Suprapubic skin (tissue), 4 donors: ENCODE measurements around the gene AGAP1.

- PRO-cap: no peak
- RAMPAGE, long total RNA, 4 experiments: no peak in any of the 4 experiments
Observed at GRCh38 chr2:233981809-233982393, 64.7 kb downstream of the TRPM8 start.

DNA sequence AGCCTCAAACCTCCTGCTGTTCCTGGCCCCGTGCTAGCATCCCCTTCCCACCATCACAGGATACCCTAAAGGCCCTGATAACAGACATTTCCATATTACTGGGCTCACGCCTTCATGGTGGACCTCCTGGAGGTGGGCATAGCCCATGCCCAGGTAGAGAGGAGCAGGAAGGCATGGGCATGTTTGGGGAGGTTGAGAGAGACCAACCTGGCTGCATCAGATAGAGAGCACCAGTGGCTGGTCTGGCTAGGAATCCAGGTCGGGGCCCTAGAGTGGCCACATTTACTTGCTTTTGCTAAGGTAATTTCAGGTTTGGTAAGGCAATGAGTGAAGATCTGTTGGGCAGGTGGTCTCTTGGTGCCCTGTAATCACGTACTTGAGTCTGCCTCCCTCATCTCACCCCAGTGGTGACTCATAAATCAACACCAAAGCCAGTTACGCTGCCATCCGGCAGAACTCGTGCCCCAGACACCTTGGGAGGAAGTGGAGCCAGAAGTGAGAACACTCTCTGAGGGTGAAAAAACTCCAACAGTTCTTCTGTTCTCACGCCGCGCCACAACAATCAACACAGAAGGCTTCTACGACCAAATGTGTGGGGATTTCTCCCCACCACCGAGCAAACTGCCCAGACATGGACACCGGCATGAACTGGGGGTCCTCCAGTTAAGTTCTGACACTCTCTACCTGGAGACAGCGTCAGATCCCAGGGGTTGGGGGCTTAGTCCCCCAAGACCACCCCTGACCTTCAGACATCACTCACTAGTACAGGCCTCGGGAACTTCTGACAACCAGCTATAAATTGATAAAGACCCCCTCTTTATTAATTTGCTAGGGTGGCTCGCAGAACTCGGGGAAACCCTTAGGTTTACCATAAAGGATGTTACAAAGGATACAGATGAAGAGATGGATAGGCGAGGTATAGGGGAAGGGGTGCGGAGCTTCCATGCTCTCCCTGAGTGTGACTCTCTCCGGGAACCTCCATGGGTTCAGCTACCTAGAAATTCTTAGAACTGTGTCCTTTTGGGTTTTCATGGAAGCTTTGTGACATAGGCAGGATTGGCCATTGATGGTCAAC, 206.2 kb downstream of the ARL4C start:
- PRO-cap: no peak
- RAMPAGE, long total RNA, 4 experiments: no peak in any of the 4 experiments

DNA sequence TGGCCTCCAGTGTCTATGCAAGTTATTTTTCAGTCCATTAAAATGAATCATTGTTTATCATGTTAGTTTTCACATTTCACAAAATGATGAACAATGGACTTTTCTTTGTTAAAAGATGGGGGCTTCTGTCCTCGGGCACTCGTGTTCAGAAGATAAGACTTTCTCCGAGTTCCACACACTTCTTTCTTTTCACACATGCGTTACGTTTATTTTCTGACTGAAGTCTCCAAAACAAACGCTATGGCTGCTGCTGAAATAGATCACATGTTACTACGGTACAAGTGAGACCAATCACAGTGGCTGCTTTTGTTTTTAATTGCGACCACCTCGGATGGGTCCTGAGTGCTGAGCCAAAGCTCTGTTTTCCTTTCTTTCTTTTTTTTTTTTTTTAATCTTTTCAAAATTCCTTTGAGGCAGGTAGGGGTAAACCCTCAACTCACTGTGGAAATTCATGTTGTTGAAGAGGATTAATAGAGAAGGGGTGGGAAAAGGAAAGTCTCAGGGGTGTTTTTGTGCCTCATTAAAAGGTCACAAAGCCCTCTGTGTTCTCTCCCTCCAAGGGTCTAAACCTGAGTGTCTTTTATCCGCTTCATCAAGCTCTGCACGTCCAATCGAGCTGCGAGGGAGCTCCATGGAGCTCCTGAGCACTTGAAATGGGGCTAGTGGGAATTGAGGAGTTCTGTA, 48.3 kb downstream of the ARL4C start:
- PRO-cap: no peak
- RAMPAGE, long total RNA, 4 experiments: no peak in any of the 4 experiments

DNA sequence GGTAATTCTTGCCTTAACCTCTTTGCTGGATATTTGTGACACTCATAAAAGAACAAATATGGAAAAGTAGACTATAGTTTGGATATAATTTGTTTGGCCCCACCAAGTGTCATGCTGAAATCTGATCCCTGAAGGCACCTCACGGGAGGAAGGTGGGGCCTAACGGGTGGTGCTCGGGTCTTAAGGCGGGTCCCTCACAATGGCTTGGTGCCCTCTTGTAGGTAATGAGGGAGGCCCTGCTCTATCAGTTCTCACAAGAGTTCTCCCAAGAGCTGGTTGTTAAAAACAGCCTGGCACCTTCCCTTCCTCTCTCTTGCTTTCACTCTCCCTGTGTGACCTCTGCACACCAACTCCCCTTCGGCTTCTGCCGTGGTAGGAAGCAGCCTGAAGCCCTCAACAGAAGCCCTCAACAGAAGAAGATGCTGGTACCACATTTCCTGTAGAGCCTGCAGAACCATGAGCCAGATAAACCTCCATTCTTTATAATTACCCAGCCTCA, 37.3 kb downstream of the ARL4C start:
- PRO-cap: no peak
- RAMPAGE, long total RNA, 4 experiments: no peak in any of the 4 experiments

DNA sequence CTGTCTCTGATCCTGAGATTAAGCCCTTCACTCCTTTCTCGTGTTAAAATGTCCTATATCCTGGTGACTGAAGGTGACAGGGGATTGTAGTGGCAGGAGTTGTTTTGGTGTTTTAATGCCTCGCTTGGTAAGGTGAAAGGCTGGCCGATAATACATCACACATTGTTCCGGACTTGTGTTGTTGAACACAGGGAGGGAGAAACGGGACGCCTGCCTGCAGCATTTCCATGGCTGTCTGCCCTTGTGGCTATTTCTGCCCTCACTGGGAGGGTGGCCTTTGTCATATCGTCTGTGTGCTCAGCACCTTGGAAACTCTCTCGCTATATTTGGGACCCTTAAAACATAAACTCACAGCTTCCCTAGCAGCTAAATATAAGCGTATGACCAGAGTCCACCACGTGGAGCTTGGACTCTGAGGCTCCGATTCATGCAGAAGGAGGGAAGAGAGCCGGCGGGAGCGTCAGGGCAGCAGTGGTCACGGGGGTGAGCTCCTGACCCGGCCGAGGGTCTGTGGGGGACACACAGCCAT, 111.6 kb downstream of the SH3BP4 start:
- PRO-cap: no peak
- RAMPAGE, long total RNA, 4 experiments: no peak in any of the 4 experiments

DNA sequence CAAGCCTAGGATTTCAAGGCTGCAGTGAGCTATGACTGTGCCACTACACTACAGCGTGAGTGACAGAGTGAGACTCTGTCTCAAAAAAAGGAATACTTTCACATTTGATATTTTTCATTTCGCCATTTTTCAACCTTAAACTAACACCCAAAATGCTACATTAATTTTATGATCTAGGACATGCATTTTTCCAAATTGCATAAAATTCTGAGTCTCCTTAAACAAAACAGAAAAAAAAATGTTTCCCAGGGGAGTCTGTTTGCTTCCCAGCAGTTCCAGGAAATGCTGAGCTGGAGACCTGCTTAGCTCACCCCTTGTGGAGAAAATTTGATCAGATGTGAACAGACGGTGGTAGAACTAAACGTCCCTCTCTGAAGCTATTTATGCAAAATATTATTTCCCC, 75.0 kb upstream of the AGAP1 start:
- PRO-cap: no peak
- RAMPAGE, long total RNA, 4 experiments: no peak in any of the 4 experiments

DNA sequence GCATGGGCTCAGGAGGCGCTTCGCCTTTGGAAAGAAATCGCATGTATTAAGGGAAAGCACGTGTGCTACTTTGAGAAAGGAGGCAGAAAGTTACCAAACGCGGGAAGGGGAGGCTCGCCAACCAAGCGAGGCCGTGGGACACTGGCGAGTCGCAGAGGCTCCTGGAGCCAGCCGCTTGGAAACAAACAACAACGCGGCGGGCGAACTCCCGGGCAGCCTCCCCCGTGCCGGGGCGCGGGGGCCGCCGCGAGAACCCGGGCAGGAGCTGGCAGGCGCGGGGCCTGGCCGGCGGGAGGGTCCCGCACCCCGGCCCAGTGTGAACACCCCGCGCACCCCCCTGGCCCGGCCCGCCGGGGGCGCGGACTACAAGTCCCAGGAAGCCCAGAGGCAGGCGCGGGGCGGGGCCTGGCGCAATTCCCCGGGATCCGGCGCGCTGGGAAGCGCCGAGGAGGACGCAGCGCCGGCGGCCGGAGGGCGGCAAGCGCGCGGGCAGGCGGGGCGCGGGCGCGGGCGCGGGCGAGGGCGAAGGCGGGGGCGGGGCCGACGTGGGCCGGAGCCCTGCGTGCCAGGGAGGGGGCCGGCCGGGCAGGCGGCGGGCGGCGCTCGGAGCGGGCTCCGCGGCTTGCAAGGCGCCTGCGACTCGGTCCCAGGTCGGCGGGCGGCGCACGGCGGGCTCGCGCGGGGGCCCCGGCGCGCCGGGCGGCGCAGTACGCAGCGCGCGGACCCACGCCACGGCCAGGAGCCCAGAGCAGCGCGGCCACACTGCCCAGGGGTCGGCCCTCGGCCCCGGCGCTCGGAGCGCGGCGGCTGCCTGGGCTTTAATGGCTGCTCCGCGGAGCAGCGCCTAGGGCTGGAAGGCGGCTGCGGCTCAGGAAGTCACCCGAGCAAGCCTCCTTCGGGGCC, at the start of gene AGAP1:
Gene AGAP1 (plus strand): TSS at position 553 of the 903 bp plus-strand sequence.
- PRO-cap: bidirectional peak, plus-strand start at position 561 of the sequence, minus-strand start at position 365 of the sequence; bidirectional peak, plus-strand start at position 821 of the sequence, minus-strand start at position 823 of the sequence
- RAMPAGE, long total RNA, 4 experiments: no peak in any of the 4 experiments

DNA sequence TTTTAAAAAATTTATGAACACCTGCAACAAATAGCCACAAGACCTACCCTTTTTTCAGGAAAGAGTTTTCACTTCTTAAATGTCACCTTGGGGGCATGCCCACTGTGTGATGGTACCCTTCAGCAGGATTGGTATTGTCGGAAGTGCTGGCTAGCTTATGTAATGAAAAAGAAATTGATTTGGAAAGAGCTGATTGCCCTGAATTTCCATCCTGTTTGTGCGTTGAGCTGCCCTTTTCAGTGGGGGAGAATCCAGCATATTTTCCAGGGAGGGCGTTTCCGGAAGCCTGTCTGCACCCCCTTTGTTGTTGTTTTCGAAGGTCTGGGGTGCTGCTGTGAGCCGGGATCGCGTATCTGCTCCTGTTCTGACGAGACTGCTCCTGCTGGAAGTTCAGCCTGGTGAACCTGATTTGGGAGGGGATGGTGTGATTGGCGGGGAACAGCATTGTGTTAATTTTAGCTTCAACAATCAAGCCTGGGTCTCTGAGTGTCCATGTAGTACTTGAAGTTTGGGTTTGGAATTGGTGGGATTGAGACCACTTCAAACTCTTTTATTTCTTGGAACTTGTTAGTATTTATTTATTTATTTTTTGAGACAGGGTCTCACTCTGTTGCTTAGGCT, 9.3 kb downstream of the AGAP1 start:
- PRO-cap: no peak
- RAMPAGE, long total RNA, 4 experiments: no peak in any of the 4 experiments

- PRO-cap: no peak
- RAMPAGE, long total RNA, 4 experiments: no peak in any of the 4 experiments
Observed at GRCh38 chr2:235511108-235511991, 17.5 kb downstream of the AGAP1 start.

DNA sequence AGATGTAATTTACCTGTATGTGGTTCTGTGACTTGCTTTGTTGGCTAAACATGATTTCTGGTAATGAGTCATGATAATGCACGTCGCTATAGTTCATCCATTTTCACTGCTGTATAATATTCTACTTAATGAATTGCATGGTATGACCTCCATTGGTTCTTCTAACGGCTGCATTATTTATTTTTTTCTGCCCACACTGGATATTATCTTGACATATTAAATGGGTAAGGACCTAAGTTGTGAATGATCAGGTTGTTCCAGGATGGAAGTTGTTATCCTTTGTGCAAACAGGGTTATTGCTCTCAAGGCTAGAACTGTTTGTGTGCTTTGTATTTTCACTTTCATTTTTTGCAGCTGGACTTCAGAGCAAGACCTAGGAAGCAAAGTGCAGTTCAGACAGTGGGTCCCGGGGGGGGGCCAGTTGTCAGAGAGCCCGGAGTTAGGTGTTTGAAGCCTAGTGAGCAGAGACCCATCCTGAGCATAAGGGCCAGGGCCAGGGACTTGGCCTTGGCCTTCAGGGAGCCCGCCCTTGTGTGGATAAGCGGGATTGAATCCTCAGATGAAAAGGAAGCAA, 48.1 kb downstream of the AGAP1 start:
- PRO-cap: no peak
- RAMPAGE, long total RNA, 4 experiments: no peak in any of the 4 experiments

- PRO-cap: no peak
- RAMPAGE, long total RNA, 4 experiments: start-site peak on the plus strand in 1 of 4 experiments, at chr2:235708979-235709196 at its widest, 6 reads per replicate
Observed at GRCh38 chr2:235708866-235709797, 215.3 kb downstream of the AGAP1 start.

DNA sequence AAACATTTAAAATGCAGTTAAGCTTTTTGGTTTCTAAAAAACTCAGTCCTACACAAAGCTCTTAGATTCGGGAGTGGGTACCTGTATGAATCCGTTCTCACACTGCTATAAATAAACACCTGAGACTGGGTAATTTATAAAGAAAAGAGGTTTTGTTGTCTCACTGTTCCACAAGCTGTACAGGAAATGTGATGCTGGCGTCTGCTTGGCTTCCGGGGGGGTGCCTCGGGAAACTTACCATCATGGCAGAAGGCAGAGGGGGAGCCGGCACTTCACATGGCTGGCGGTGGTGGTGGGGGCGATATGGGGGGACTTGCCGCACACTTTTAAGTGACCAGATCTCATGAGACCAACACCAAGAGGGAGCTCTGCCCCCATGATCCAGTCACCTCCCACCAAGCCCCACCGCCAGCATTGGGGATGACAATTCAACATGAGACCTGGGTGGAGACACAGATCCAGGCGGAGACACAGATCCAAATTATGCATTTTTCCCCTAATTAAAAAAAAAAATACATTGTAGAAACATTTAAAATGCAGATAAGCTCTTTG, 222.5 kb downstream of the GBX2 start:
- PRO-cap: no peak
- RAMPAGE, long total RNA, 4 experiments: no peak in any of the 4 experiments

- PRO-cap: no peak
- RAMPAGE, long total RNA, 4 experiments: no peak in any of the 4 experiments
Observed at GRCh38 chr2:236030495-236030884, 137.7 kb downstream of the GBX2 start.

GRCh38 chr2:236045243-236045939, 122.8 kb downstream of the GBX2 start:
- PRO-cap: no peak
- RAMPAGE, long total RNA, 4 experiments: no peak in any of the 4 experiments

DNA sequence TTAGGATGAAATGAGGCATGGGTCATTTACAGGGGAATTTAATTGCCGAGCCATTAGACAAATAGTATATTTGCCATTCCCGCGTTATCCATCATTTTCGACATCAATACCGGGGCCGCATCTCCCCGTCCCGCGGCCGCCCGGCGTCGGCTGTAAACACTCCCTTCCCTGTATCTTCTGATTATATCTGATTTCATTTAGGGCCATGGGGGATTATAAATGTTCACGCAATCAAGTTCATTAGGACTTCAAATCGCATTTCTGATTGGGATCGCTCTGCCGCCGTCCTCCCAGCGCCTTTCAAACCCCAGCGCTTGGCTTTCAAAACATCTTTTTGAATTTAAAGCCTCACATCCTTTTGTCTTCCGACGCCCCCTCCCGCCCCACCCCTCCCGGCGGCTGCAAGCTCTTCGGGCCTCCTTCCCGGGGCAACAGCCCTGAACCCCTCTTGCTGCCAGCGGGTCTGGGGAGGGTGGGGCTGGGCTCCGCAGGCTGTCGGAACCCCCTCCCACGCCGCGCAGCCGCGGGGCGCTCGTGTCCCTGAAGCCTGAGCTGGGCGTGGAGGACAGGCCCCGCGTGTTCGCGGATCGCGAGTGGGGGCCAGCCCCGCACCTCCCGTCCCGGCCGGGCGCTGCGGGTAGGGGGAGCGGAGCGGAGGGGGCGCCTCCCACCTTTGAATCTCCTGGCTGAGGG, 11.1 kb upstream of the GBX2 start:
- PRO-cap: no peak
- RAMPAGE, long total RNA, 4 experiments: no peak in any of the 4 experiments

DNA sequence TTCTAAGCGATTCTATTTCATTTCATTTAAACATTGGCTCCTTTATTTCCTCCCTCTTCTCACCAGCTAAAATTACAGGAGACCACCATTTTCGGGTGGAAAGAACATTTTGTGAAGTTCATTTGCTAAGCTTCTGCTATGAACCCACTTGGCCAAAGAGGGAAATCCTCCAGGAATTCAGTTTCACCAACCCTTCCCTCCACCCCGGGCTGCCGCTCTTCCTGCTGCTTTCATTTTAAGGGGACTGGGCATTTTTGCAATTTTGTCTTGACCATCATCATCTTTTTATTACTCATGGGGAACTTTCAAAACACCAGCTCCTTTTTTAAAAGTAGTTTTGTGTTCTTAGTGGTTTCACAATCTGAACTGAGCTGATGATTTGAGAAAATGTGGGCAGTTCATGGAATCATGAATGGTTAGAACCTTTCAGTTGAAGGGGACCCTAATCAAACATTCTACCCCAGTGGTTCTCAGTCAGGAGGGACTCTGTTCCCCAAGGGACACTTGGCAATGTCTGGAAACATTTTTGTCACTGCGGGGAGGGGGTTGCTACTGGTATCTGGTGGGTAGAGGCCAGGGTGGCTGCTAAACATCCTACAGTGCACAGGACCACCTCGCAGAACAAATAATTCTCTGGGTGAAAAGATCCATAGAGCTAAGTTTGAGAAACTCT, 92.7 kb downstream of the ACKR3 start:
- PRO-cap: no peak
- RAMPAGE, long total RNA, 4 experiments: no peak in any of the 4 experiments

DNA sequence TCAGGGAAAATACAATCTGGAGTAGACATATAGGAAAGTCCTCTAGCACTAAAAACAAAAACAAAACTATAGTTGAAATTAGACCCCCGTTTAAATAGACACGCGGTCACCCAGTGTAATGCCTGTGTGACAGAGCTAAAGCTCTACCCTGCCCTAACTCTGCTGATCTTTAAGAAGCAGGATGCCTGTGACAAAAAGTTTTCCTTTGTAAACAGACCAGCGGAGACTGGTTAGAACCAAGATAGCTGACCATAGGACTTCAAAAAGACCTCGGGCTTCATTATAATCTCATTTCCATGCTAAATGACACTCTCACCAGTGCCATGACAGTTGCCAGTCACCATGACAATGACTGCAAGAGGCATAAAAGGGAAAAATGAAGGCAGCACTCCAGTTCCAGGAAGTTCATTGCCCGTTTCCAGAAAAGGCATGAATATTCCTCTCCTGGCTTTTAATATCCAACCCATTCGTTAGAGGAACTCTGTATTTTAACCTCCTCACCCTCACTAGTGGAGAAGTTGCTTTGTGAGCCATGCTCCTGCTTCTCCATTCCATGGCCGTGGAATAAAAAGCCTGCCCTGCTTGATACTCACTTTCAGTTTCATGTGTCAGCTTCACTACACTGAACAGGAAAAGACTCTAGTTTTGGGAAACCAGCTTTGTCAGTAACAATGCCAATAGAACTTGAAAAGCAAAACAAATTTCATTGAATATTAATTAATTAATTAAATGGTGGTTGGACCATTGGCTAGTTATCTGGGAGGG, 157.1 kb upstream of the COPS8 start:
- PRO-cap: no peak
- RAMPAGE, long total RNA, 4 experiments: no peak in any of the 4 experiments

DNA sequence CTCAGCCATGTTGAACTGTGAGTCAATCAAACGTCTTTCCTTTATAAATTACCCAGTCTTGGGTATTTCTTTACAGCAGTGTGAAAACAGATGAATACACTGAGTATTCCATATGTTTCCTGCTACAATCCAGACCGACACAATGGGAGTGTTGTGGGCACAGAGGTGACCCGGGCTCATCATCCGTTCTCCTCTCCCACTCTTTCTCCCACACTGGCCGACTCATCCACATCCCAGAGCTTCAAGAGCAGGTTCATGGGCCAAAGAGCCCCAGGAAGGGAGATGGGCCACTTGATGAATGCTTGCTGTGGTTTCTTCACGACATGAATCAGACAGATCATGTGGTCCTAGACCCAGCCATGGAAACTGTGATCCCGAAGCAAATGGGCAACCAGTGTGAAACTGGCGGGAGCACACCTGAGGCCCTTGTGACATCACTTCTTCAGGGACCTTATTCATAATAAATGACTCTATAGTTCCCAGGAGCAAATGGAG, 4.1 kb upstream of the COPS8 start:
- PRO-cap: no peak
- RAMPAGE, long total RNA, 4 experiments: start-site peak on the minus strand in 2 of 4 experiments, centred at positions 138 to 264 of the sequence, 5 to 25 reads per replicate

GRCh38 chr2:237234054-237234824, 148.6 kb downstream of the COPS8 start:
- PRO-cap: no peak
- RAMPAGE, long total RNA, 4 experiments: no peak in any of the 4 experiments

- PRO-cap: no peak
- RAMPAGE, long total RNA, 4 experiments: start-site peak on the minus strand in 1 of 4 experiments, at chr2:237351174-237351183 at its widest, 67 reads per replicate
Observed at GRCh38 chr2:237351057-237351617, 62.8 kb downstream of the COL6A3 start.